Myometrial cell (primary cell): ENCODE measurements around a stretch of chr13.

DNA sequence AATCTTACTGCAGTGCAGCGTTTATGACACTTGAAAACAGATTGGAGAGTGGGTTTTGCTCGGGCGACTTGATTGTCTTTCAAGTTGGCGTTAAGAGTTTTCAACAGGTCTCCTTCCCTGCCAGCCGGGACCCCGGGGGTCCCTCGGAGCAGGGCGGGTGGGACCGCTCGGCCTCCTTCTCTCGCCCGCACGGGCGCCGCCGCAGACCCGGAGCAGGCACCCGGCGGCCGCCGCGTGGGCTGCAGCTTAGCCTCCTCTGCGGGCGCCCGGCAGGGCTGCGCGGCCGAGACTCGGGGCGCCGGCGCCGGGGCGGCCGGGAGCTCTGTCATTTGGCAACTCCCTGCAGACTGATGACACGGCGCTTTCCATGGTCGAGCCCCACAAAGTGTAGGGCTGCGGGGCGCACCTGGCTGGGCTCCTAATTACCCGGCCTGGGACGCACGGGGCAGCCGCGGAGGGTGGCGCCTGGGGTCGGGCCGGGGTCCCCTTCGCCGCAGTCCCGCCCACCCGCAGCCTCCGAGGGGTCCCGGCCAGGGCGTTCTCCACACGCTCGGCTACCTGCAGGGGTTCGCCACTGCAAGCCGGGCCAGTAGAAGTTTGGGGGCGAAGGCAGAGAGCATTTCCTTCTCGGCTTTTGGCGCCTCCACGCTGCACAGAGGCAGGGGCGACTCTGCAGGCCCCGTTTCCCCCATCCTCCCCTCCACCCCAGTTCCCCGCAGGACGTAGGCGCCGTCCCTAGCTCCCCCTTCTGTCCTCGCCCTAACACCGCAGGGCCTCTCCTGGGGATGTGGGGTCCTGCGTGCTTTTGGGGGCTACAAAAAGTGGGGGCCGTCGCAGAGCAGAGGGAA is 255.4 kb upstream of the SOX21 start:
- RAMPAGE, long total RNA = no peak

DNA sequence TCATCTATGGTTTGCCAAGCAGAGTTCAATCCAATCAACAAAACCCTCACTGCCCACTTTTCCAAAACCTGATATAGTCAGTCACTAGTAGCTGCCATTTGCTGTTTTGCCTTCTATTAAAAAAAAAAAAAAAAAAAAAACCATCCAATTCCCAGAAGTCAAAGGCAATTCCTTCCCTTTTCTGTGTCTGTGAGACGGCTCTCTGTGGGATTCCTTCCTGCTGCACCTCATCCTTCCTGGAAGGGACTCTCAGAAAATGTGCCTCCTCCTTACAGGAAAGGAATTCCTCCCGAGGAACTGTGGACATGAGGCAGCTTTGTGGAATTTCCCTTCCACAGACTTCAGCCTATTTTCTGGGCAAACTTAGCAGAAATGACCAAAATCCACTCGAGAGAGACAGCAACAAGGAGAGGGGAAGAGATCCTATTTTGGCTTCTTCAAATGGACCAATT is 20.8 kb downstream of the ABCC4 start:
- RAMPAGE, long total RNA = no peak

DNA sequence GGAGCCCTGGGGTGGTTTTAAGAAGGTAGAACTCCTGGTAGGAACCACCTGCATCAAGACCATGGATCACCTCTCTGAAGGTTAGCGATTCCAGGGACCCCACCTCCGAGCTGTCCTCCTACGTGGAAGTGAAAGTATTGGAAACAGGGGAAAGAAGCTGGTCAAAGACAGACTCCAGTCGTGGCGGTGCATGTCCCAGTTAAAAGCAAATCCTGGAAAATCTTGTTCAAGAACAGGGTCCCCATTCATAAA is 1.1 kb downstream of the ABCC4 start:
- RAMPAGE, long total RNA = no peak

DNA sequence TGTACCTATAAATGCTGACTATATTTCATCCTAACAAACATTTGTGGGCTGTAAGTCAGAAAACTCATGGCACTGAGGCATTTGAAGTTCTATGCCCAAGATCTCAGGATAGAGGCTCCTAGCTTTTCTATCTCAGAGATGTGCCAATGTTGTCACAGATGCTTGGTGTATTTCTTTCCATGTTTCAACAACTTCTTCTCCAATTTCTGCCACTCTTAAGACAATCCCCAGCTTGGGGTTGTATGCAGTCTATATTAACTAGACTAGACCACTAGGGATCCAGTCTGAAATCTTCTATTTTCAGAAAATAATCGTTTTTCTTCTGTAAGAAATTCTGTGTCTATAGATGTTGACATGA is 86.3 kb downstream of the OXGR1 start:
- RAMPAGE, long total RNA = no peak

GRCh38 chr13:97256959-97257571 is 34.9 kb downstream of the MBNL2 start:
- RAMPAGE, long total RNA = no peak

DNA sequence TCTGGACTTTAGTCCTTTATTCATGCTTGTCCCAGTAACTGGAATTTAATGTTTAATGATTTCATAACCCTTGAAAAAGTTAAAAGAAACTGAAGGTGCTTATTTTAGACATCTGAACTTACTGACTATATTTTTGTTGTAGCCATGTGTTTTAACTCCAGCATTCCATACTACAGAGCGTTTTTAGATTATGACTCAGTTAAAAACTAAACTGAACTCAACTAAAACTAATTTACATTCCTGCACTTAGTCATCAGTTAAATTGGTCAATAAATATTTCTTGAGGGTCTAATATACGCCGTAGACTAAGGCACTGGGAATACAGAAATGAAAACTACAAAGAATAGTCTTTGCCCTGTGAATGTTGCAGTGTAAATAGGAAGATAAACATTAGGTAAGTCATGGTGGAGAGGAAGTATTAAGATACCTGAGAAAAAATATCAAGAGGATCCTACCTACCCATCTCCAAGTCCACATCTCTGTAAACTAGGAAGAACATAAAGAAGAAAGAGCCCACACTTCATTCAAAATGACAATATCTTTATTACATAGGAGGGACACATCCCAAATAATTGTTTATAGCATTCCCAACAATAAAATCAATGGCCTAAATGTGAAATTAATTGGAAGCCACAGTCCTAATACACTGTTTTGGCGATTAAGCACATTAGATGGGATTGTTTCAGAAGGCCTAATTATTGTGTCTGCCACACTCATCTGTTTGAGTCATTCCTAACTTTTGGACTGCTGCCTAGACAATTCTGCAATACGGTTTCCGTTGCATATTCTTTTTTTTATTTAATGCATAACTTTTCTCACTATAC is 52.8 kb downstream of the MBNL2 start:
- RAMPAGE, long total RNA = no peak

- RAMPAGE, long total RNA = no peak
These were observed 65.6 kb upstream of the RAP2A start for GRCh38 chr13:97368182-97368966.

DNA sequence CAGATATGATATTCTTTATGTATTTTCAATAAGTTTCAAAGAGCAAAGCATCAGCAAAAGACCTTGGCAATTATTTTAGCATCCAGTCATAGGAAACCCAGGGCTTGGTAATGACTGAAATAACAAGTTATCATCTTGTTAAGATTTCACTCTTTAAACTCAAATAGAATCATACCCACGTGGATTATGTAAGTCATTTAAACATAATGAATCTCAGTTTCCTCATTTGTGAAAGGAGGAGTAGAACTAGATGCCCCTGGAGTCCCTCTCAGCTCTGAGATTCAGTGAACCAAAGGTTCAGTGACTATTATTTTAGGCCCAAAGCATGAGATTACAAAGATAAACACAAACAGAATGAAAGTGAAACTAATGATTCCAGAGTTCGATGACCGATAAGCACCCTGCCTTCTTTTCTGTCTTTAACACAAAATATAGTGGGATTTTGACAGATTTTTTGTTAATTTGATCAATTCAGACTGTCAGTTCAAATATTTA is 64.8 kb upstream of the RAP2A start:
- RAMPAGE, long total RNA = no peak

GRCh38 chr13:97438852-97439841 is 5.2 kb downstream of the RAP2A start:
- RAMPAGE, long total RNA = no peak

DNA sequence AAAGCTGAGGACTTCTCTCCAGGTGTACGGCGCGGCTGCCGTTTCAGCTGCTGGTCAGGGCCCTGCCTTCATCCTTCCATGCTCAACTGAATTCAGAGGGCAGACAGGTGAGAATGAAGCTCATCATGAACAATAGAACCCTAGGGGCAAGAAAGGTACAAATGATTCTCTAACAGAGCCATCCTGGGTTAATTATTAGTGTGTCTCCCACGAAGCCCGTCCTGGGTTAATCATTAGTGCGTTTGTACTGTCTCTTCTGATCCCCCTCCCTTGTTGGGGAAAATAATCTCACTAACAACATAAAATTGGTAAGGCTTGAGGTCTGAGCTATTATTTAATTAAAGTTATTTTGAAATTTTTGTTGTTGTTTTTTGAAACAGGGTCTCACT is 80.1 kb downstream of the IPO5 start:
- RAMPAGE, long total RNA = no peak

DNA sequence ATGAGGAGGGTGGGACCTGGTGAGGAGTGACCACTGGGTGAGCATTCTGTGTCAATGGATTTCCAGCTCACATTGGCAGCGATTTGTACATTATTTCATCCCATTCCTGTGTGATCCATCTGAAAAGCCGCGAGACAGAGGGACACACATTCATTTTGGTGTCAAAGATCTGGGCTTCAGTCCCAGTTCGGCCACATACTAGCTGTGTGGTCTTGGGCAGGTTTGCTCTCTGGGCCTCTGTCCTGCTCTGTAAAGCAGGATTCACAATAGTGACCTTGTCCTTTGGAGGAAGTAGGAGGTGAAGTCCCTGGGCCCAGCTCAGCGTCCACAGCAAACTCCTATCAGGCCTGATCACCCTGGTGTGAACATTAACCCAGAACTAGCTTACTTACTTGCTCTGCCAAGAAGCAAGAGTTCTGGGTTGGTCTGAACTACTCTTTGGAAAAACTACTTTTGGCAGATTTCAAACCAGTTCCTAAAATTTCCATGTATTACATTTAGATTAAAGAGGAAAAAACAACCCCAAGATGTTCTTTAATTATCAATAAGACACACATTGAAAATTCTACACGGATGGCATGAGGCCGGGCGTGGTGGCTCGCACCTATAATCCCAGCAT is 89.2 kb upstream of the RNF113B start:
- RAMPAGE, long total RNA = no peak

GRCh38 chr13:98394863-98395472 is 181.9 kb downstream of the STK24 start:
- RAMPAGE, long total RNA = no peak

DNA sequence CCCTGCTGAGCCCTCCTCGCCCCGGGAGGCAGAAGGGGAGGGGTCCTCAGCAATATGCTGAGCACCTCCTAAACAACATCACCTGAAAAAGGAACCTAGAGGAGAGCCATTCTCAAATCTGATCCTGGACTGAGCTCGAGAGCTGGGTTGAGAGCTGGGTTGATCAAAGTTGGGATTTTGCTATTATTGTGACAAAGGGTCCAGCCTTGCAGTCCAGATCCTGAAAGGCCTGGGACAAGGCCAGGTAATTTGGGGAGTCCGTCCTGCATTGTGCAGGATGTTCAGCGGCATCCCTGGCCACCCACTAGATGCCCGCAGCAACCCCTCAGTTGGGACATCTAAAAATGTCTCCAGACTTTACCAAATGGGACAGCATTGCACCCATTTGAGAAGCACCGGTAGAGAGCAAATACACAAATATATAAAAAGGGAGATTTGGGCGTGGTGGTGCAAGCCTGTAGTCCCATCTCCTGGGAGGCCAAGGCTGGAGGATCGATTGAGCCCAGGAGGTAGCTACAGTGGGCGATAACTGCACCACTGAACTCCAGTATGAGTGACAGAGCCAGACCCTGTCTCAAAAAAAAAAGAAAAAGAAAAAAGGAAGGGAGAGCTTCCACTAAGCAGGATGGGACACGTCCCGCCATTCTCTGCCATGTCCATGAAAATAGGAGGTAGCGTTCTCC is 129.5 kb downstream of the STK24 start:
- RAMPAGE, long total RNA = no peak

DNA sequence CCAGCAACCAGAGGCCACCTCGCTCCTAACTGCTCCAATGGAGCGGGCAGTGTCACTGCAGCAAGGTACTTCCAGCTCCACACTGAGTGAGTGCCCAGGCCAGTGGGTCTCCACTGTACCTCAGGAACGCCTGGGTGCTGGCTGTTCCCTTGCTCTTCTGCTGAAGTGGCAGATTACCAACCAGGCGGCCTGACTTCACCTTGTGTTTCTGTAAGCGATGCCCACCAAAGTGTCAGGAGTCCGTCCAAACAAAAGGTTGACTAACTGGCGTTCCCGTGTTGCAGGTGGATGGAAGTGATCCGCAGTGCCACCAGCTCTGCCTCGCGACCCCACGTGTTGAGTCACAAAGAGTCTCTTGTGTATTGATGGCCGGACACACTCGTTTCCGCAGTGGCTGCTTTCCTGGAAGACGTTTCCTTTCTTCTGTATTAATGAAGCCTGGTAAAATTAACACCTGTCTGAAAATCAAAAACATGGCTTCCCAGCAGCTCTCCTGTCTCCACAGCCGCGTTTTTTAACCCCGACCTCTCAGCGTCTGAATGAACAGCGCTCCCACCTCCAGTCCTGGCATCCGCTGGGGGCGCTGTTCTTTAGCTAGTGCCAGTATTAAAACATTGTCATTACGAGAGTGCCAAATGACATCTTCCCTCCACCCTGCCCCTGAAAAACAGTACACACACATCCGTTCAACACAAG is 128.8 kb downstream of the STK24 start:
- RAMPAGE, long total RNA = no peak

- RAMPAGE, long total RNA = no peak
These were observed 122.7 kb downstream of the STK24 start for GRCh38 chr13:98454013-98454860.

- RAMPAGE, long total RNA = no peak
These were observed 68.3 kb downstream of the STK24 start for GRCh38 chr13:98508713-98508978.

DNA sequence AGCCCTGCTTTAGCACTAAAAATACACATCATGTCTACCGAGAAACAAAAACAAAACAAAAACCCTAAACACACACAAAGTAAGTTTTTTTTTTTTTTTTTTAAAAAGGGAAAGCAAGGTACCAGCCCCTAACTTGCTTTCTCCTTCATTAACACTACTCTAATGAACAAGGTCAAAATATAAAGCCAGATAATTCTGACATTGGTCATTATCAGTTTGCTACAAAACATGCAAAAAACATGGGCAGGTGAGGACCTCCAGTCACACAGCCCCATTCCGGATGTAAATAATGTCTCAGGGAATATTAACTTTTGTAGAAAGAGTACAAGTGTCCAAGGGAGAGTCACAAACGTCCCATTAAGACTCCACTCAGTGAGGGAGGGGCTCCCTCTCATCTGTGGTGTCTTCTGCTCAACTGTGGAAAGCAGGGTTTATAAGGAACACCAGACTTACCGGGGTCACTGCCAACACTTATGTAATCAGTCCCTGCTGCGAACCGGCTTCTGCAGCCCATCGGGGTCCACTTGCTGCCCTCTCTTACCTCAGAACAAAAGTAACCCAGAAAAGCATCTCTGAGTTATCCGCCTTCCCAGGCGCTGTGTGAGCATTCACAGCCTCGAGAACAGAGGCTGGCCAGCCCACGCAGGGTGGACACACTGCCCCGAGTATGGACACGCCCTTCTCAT is 64.3 kb downstream of the STK24 start:
- RAMPAGE, long total RNA = no peak

- RAMPAGE, long total RNA = no peak
These were observed 34.7 kb downstream of the STK24 start for GRCh38 chr13:98542091-98542815.

GRCh38 chr13:98548229-98548712 is 28.6 kb downstream of the STK24 start:
- RAMPAGE, long total RNA = no peak

GRCh38 chr13:98559065-98559606 is 17.8 kb downstream of the STK24 start:
- RAMPAGE, long total RNA = no peak